ENCODE data around the genes OR4N5, OR11H4, TTC5, RNASE2 and ZNF219.

GRCh38 chr14:20138387-20139059 lies at the start of gene OR4N5:
Gene OR4N5 (plus strand): TSS chr14:20138820.
- PRO-cap, 2 experiments = no peak in any of the 2 experiments

GRCh38 chr14:20239038-20239437 lies at the start of gene OR11H4:
Gene OR11H4 (plus strand): TSS chr14:20239286.
- PRO-cap, 2 experiments = no peak in any of the 2 experiments

GRCh38 chr14:20305318-20306288 lies at the start of gene TTC5:
Gene TTC5 (minus strand): TSS chr14:20305951.
- PRO-cap, 2 experiments = peak in 1 of 2 experiments; most common minus-strand start chr14:20305963 (in 1)

GRCh38 chr14:20427181-20427536 lies 8.8 kb downstream of the KLHL33 start:
- PRO-cap, 2 experiments = no peak in any of the 2 experiments

DNA sequence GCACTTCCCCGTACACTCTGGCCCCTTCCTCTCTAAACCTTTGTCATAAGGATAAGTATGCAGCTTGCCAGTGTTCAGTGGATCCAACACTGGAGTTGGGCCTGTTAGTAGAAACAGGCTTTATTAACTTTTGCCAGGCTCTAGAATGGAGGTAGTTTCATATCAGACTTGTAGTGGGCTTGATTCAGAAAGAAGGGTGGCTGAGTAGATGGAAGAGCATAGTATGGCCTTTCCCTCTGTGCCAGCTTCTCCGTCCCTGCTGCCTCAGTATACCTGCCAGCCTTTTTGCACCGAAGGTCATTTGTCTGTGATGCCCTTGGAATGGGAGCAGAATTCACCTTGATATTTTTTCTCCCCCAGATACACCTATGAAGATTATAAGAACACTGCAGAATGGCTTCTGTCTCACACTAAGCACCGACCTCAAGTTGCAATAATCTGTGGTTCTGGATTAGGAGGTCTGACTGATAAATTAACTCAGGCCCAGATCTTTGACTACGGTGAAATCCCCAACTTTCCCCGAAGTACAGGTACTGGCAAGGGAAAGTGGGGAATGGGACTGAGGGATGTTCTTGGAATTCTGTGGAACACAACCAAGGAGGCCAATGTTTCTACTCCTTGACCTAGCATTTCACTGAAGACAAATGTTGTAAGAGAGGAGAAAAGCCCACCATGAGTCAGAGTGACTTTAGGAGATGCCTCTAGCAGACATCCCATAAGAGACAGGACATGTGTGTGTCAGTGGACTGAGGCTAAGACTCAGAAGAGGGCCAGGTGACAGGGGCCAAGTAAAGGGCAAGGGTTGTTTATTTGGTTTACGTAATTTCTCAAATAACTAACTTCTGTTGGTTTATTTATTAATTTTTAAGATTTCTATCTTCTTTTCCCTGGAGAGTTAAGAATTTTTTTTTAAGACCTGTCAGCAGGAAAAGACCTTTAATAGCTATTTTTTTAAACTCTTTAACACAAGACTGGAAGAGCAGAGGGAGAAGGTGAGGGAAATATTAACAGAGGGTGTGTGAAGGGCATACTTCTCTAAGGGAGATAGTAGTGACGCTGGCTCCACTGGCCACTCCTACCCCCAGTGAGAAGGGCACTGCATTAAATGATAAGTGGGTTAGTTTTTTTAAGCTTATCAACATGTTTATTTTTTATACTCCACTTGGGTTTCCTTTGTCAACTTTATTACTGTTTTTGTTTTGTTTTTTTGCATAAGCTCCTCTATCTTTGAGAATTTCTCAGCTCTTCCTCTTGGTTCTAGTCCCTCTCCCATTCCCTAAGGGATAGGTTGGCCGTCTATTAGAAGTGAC lies 3.2 kb downstream of the PNP start:
- PRO-cap, 2 experiments = no peak in any of the 2 experiments

GRCh38 chr14:20479315-20479788 lies 10.1 kb downstream of the PNP start:
- PRO-cap, 2 experiments = no peak in any of the 2 experiments

- PRO-cap, 2 experiments = no peak in any of the 2 experiments
These were observed 11.3 kb upstream of the RNASE12 start for GRCh38 chr14:20602560-20602844.

DNA sequence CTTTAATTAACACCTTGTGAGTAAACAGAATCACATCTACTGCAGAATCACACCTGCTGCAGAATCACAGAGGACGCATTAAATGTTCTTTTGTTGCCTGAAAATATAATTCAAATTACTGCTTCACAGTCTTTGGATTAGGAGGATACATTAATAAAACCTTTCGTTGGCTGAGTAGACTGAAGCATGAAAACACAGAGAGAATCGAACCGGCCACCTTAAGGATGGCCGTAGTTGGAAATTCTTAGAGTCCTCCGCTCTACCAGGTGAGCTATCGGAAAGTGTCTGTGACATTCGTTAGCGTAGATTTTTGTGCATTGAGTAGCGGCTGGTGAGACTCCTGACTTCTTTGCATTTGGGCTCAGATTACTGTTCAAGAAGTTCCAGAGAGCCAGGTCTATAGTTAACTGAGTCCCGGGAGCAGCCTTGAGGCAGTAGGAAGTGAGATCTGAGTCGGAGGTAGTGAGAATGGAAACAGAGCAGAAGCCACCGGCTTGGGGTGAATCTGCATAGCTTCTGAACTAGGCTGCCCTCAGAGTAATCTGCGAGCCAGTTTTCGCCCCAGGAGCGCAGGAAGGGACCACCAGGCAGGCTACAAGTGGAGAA lies 11.2 kb downstream of the OR6S1 start:
- PRO-cap, 2 experiments = no peak in any of the 2 experiments

DNA sequence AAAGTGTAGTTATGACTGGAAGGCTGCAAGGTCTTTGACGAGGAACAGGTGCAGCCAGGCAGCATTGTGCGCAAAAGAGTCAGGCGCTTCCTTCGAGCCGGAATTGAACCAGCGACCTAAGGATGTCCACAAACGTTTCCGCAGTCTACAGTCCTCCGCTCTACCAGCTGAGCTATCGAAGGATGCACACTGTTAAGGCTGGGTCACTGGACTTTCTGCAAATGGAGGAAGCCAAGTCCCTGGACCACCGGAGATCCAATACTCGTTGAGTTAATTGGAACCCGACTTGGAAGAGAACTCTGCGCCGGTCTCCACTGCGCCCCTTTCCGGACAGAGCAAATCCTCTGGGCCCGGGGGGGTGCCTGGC lies 18.4 kb upstream of the OR6S1 start:
- PRO-cap, 2 experiments = no peak in any of the 2 experiments

- PRO-cap, 2 experiments = no peak in any of the 2 experiments
These were observed 19.1 kb upstream of the RNASE1 start for GRCh38 chr14:20821808-20822086.

DNA sequence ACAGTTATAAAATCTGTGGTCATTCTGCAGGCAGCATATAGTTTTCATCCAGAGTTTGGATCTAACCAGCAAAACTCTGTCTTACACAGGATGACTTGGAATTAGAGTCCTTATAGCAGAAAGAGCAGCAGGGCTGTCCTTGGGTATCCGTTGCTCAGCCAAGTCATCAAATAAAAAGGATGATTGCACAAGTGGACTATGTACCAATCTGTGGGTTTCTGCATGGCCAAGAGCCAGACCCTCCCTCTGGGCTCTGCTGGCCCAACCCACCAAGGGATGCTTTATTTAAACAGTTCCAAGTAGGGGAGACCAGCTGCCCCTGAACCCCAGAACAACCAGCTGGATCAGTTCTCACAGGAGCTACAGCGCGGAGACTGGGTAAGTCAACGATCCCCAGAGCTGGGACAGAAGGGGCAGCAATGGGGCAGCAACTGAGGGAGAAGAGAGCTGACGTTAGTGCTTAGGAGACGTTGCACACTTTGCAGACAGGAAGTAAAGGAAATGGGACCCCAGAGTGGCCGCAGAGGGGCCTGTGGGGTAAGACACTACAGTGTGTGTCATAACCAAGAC lies at the start of gene RNASE2:
TSS of gene RNASE2 (plus strand) at position 329 of the 570 bp plus-strand sequence.
- PRO-cap, 2 experiments = no peak in any of the 2 experiments

DNA sequence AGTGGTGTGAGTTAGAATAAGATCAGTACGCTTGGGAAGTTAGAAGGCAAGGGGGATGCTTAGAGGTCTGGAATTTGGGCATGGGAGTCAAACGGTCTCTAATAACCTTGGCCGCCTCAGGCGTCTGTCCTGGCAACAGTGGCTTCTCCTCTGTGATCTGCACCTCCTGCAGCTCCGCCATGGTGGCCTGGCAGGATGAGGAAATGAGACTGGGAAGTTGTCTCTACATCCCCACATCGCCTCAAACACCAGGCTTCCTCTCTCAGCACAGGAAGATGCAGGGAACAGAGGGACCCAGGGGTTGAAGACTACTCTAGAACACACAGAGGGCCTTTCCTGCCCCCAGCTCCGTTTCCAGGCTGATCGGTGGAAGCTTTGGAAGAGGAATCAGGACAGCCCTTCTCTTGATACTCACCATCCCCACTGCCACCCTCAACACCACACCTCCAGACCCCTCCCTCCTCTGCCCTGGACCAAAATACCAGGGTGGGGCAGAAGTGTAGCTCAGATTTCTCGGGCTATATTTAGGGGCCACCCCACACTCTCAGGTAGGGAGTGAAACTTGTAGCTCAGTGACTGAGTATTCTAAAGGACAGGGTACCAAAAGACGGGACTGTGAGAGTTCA lies 1.6 kb downstream of the NDRG2 start:
- PRO-cap, 2 experiments = no peak in any of the 2 experiments

- PRO-cap, 2 experiments = no peak in any of the 2 experiments
These were observed 125 bp downstream of the RNASE8 start for GRCh38 chr14:21057847-21058046.

GRCh38 chr14:21090013-21091329 lies 8.0 kb downstream of the ZNF219 start:
- PRO-cap, 2 experiments = no peak in any of the 2 experiments

DNA sequence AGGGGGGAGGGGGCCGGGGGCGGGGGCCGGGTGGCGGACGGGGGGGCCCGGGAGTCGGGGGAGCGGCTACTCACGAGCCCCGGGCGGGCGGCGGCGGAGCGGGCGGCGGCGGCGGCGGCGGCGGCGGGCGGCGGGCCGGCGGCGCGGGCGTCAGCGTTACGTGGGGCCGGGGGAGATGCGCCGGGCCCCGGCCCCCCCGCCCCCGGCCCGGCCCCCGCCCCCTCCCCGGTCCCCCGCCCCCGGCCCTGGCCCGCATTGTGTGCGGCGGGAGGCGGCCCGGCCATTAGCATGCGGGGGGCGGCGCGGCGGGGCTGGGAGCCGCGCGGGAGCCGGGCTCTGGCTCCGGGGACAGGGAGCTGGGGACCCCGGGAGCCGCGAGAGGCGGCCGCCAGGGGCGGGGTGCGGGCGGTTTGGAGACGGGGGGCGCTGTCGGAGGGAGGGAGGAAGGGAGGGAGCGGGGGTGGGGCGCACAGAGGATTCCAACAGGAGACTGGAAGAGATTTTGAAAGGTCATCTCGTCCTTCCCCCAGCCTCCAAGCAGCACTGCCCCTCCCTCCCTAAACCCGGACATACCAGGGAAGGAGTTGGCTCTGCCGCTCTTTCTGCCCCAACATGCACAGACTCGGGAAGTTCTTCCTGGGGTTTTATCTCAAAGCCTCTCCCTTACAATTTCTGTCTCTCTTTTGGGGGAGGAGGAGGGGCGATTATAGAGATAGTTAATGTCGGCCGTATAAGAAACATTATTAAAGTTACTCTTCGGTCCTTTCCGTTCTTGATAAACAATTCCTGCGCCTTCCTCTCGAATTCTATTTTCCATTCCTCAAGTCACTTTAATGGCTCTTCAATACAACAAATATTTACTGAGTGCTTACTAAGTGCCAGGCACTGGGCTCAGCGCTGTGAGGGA lies at the start of gene ZNF219:
TSS of gene ZNF219 (minus strand) at position 418 of the 907 bp plus-strand sequence.
- PRO-cap, 2 experiments = peak in 1 of 2 experiments; most common plus-strand start position 73 of the sequence (in 1); most common minus-strand start position 95 of the sequence (in 1)

DNA sequence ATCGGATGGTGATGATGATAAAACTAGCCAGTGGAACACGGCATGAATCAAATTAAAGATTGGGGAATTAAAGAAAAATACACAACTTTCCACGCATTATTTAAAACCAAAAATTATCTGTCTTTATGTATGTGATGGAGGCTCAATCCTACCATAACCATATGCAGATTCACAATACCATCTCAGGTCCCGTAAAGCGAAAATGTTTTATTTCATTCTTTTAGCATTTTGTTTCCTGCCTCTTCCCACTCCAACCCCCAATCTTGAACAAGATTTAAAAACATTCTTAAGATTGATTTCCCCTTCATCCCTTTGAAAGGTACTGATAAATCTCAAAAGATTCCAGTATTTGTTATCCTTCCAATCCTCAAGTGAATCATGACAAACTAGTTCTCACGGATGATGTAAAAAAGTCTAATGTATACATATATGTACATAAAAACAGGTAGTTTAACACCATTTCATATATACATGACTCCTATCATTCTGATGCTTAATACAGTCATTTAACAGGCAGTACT lies 34.2 kb downstream of the HNRNPC start:
- PRO-cap, 2 experiments = no peak in any of the 2 experiments

DNA sequence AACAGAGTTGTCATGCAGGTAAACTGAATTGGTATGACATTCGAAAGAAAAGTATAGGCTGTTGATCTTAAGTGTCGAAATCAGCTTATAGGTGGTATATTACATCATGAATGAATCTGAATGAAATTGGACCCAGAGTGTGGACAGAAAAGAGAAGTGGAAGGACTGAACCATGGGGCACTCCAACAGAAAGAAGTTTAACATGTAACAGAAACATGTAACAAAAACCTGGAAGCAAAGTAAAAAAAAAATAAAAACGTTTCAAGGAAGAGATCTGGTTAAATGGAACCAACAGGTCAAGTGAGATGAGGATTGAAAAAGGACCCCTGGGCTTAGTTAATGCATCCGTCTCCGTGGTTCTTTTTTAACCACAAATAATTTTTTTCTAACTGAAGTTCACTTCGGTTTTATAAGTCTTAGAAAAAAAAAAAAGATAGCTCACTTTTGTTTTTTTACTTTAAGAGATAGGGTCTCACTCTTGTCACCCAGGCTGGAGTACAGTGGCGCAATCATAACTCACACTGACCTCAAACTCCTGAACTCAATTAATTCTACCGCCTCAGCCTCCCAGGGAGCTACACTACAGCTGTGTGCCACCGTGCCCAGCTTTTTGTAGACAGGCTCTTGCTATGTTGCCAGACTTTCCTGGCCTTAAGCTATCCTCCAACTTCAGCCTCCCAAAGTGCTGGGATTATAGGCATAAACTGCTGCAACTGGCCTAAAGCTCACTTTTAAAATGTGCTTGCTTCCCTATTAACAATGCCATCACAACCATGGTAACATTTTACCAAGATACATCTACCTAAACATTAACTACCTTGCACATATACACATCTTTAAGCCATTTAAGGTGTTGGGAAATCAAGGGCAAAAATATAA lies 11.9 kb downstream of the HNRNPC start:
- PRO-cap, 2 experiments = no peak in any of the 2 experiments

GRCh38 chr14:21260199-21260786 lies 8.9 kb downstream of the HNRNPC start:
- PRO-cap, 2 experiments = no peak in any of the 2 experiments

DNA sequence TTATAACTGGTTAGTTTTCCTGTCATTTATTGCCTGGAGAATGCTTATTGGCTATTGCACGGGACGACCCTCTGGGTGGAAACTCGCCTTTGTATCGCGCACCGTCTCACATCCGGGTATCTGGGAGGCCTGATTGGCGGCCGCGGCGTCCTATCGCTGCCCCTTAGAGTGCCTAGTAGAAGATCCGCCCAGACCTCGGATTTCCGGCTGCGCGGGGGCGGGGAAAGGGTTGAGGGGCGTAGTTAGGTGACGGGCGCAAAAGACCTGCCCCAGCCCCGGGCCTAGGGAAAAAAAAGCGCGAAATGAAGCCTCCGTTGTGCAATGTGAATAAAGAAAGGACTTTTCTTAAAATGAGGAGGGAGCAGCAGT lies 364 bp upstream of the HNRNPC start:
- PRO-cap, 2 experiments = peak in 1 of 2 experiments; most common plus-strand start position 163 of the sequence (in 1)

GRCh38 chr14:21427666-21428387 lies 28.1 kb downstream of the CHD8 start:
- PRO-cap, 2 experiments = no peak in any of the 2 experiments